ENCODE results near the gene MUC13.

GRCh38 chr3:123217865-123218510 lies 16.2 kb downstream of the SEC22A start:
- PRO-cap, 4 experiments, result no peak in any of the 4 experiments
- RAMPAGE, long total RNA, 2 experiments, result start-site peak on the plus strand in 1 of 2 experiments, at chr3:123218079-123218129 at its widest, 7 reads per replicate
- RRBS, result no CpG with 5 or more reads among the region's 1 CpG

GRCh38 chr3:123401759-123402548 lies 46.9 kb downstream of the ADCY5 start:
- PRO-cap, 4 experiments, result no peak in any of the 4 experiments
- RAMPAGE, long total RNA, 2 experiments, result no peak in any of the 2 experiments
- RRBS, result 63% methylated on average over 5 of the region's 13 CpGs

DNA sequence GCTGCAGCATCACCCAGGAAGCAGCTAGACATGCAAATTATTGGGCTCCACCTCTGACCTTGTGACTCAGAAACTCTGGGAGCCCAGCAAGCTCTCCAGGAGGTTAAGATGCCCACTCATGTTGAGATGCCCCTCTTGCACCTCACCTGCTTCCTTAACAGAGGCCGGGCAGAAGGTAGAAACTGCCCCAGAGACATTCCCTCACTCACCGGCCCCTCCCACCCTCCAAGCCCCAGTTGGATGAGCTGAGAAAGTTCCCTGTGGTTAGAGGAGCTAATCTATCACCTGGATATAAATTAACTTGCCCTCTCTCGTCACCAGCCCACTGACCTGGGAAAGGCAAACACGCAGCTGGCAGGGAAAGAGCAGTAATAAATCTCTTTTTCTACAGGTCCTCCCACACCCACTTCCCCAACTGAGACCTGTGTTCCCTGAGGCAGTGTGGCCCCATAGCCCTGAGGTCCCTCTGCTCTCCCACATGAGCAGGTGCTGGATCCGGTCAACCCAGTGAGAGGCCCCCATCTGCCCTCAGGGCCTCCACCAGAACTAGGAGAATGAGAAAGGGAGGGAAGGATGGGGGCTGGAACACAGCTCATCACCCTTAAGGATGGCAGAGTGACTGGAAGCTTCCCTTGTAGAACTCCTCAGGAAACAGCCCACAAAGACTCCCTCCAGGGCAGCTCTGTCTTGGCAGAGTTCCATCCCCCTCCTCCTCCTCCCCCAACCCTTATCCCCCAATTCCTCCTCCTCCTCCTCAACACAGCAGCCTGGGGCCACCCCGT lies 39.1 kb downstream of the ADCY5 start:
- PRO-cap, 4 experiments, result no peak in any of the 4 experiments
- RAMPAGE, long total RNA, 2 experiments, result no peak in any of the 2 experiments
- RRBS, result no CpG with 5 or more reads among the region's 6 CpGs

- PRO-cap, 4 experiments, result peak in 1 of 4 experiments; most common plus-strand start chr3:123586358 (in 1); most common minus-strand start chr3:123586341 (in 1)
- RAMPAGE, long total RNA, 2 experiments, result no peak in any of the 2 experiments
- RRBS, result no CpG with 5 or more reads among the region's 12 CpGs
Observed at GRCh38 chr3:123586241-123586714, 1.4 kb upstream of the HACD2 start.

GRCh38 chr3:123628109-123628704 lies 43.4 kb upstream of the HACD2 start:
- PRO-cap, 4 experiments, result no peak in any of the 4 experiments
- RAMPAGE, long total RNA, 2 experiments, result no peak in any of the 2 experiments
- RRBS, result no CpG with 5 or more reads among the region's 6 CpGs

GRCh38 chr3:123688006-123689038 lies 103.5 kb upstream of the HACD2 start:
- PRO-cap, 4 experiments, result peak in 1 of 4 experiments; most common plus-strand start chr3:123688623 (in 1)
- RAMPAGE, long total RNA, 2 experiments, result no peak in any of the 2 experiments
- RRBS, result no CpG with 5 or more reads among the region's 5 CpGs

- PRO-cap, 4 experiments, result no peak in any of the 4 experiments
- RAMPAGE, long total RNA, 2 experiments, result no peak in any of the 2 experiments
- RRBS, result no CpG with 5 or more reads among the region's 1 CpG
Observed at GRCh38 chr3:123749797-123750222, 134.3 kb downstream of the MYLK start.

DNA sequence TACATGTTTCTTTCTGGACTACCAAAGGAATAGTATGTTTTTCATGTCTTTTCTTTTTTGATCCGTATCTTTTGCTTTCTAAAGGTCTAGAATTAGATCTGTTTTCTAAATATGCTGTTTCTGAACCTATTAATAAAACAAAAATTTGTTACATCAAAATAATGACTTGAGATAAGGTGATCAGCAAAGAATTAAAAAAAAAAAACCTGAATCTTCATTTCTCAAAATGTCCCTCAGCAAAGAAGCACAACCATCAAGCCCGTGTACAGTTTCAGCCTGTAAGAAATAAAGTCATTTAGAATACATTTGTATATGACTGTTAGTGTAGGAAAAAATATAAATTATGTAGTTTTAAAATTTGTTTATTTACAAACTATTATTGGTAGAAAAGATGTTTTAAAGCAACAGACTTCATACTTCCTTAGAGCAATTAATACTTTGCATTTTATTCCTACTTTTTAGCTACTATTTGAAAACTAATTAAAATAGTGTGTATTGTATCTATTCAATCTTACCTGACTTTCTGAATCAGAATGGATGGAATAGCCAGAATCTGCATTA lies 5.1 kb downstream of the CCDC14 start:
- PRO-cap, 4 experiments, result no peak in any of the 4 experiments
- RAMPAGE, long total RNA, 2 experiments, result no peak in any of the 2 experiments
- RRBS, result no CpG with 5 or more reads among the region's 2 CpGs

DNA sequence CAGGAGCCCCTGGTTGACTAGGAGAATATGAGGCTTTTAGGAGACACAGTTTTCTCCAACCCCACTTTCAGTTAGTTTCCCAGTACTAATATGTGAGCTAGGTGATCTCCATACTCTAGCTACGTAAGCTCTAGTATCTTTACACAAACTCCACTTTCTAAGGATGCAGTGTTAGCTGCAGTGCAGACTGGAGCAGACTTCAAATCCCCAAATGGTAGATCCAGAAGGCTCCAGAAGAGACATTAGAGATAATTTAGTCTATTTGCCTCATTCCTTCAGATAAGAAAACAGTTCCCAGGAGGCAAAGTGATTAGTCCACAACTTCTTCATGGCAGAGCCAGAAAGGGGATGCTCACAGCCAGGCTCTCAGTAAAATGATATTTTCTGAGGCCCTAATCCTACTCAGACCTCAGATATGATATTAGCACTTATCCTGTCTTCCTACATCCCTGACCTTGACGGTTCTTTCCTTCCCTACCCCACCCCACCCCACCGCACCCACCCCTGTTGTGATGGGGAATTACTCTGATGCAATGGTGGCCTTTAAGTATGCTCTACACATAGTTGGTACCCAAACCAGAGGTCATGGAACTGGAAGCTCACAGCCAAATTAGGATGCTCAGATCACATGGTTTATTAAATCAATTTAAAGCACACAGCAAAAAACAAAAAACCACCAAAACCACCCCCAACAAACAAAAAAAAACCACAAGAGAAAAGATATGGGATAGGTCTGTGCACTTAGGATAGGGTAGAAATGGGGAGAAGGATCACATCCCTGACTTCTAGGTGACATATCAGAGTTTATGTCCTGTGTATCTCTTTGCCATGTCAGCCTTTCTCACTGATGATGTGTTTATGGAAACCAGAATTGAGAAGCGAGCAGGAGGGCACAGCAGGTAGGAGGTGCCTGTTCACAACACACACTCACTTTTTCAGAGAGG lies 33.9 kb downstream of the KALRN start:
- PRO-cap, 4 experiments, result no peak in any of the 4 experiments
- RAMPAGE, long total RNA, 2 experiments, result start-site peak on the plus strand in 1 of 2 experiments, centred at position 414 of the sequence, 8 reads per replicate
- RRBS, result no CpG with 5 or more reads among the region's 4 CpGs

DNA sequence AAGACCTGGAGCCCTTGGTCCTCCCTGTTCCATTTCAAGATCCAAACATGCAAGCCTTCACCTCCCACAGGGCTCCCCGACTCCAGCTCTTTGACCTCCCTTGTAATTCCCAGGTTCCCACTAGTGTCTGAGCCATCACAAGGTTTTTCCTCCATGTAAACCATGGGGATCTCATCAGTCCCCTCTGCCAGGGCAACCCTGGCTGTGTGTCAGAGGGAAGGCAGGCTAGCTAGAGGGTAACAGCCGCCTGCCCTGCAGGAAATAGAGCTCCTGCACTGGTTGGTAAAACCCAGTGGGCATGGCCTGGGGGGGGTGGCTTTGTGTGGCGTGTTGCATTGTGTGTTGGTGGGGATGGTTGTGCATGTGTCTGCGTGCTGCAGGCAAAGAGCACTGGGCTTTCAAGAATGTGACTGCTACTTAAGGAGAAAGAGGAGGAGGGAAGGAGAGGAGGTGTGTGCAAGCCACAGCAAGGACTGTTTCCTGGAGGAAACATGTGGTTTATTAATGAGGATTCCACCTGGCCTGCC lies 216.7 kb downstream of the KALRN start:
- PRO-cap, 4 experiments, result no peak in any of the 4 experiments
- RAMPAGE, long total RNA, 2 experiments, result no peak in any of the 2 experiments
- RRBS, result no CpG with 5 or more reads among the region's 4 CpGs

- PRO-cap, 4 experiments, result no peak in any of the 4 experiments
- RAMPAGE, long total RNA, 2 experiments, result no peak in any of the 2 experiments
- RRBS, result no CpG with 5 or more reads among the region's 1 CpG
Observed at GRCh38 chr3:124364594-124364987, 331.4 kb downstream of the KALRN start.

DNA sequence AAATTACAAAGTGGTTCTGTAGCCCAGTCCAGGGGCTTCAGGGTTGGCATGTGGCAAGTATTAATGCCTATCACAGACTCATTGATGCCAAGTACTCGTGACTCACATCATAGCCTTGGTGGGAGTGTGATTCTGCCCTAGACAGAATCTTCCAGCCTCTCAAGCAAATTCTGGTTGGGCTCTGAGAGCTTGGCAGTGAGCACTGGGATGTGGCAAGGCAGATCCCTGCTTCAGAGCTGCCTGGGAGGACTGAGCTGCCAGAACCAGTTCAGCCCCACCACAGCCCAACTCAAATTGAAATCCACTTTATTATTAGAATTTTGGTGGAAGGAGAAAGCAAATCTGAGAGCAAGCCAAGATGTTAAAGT lies 225.7 kb upstream of the UMPS start:
- PRO-cap, 4 experiments, result no peak in any of the 4 experiments
- RAMPAGE, long total RNA, 2 experiments, result no peak in any of the 2 experiments
- RRBS, result no CpG with 5 or more reads among the region's 1 CpG

DNA sequence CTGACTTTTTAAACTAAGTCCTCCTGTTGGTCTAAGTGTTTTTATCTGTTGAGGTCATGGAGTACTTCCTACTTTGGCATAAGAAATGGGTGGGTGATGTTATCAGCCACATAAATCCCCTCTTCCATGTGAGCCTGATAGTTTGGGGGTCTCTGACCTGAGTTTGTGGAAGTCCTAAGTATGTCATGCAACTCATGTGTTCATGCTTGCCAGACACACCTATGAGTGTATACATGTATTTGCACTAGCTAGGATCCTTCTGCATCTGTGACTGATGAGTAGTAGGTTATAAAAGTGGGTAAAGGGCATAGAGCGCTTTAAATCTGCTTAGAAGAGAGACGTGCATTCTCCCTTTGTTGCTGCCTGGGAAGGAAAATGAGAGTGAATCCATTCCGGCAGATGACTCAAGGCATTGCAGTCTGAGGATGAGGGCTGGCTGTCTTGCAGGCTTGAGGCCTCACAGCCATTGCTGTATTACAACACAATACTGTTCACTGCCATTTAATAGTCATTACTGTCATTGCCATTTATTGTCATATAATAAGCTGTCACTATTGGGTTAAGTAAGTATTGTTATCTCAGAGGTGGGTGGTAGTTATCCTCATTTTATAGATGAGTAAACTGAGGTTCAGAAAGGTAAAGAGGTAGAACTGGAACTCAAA lies 120.9 kb upstream of the UMPS start:
- PRO-cap, 4 experiments, result no peak in any of the 4 experiments
- RAMPAGE, long total RNA, 2 experiments, result no peak in any of the 2 experiments
- RRBS, result no CpG with 5 or more reads among the region's 3 CpGs

DNA sequence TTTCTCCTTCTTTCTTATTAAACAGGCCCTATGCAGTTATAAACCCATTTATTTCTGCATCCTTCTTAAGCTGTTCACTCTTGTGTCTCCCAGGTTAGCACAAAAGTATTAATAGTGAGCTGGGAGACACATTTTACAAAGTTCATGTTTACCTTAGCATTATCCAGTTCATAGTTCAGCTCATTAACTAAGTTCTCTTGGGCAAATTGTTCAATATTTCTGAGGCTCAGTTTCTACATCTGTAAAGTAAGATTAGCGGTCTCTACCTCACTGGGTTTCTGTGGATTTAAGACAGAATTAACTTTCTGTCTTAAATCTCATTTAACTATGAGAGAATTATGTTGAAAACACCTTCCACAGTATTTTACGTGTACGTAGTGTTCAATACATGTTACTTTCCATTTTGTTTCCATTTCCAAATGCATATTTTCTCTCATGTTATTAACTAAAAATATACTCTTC lies 31.1 kb upstream of the UMPS start:
- PRO-cap, 4 experiments, result no peak in any of the 4 experiments
- RAMPAGE, long total RNA, 2 experiments, result no peak in any of the 2 experiments
- RRBS, result no CpG with 5 or more reads among the region's 3 CpGs

GRCh38 chr3:124779682-124780185 lies 49.5 kb downstream of the UMPS start:
- PRO-cap, 4 experiments, result peak in 1 of 4 experiments; most common plus-strand start chr3:124779991 (in 1)
- RAMPAGE, long total RNA, 2 experiments, result no peak in any of the 2 experiments
- RRBS, result no CpG with 5 or more reads among the region's 10 CpGs

- PRO-cap, 4 experiments, result peak in 4 of 4 experiments; most common plus-strand start chr3:124813016 (in 3); most common minus-strand start chr3:124812894 (in 2)
- RAMPAGE, long total RNA, 2 experiments, result no peak in any of the 2 experiments
- RRBS, result 20% methylated on average over 4 of the region's 10 CpGs
Observed at GRCh38 chr3:124812644-124813268, 74.4 kb downstream of the ITGB5 start.

DNA sequence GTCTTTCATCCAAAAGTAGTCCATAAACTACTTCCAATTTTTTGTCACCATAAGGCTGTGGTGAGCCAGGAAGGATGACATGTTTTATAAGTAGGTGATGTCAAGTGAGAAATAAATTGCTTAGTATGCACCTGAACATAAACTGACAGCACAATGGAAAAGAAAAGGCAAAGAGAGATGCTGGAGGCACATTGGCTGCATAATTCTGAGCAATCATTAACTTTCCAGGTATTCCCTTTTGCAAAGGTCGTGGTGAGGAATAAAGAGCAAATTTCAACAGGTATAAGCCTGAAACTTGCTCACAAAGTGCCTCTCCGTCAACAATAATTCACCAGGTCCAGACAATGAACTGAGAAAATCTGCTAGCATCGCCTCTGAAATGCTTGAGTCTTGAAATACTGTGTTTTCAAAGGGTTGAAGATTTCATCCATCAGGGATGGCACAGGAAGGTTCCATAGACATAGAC lies 48.2 kb downstream of the ITGB5 start:
- PRO-cap, 4 experiments, result no peak in any of the 4 experiments
- RAMPAGE, long total RNA, 2 experiments, result no peak in any of the 2 experiments
- RRBS, result no CpG with 5 or more reads among the region's 3 CpGs

DNA sequence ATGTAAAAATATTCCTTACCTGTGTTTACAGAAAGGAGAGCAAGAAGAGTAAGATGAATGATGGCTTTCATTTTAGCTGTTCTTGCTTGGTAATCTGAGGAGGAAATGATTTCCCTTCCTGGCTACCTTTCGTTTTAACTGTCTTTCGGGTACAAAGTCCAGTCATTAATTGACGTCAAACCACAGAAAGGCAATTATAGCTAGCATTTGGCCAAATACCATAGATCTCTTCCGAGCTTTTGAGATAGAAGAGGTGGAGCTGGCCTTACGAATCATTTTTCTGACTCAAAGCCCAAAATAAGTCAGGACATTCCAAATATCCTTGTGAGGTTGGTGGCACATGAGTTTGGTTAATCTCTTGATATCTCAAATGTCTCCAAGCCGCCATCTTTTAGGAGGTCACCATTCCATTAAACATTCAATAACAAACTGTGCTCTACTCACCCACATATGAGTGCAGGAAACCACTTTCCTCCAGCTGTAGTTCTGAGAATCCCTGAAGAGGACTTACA lies at the start of gene MUC13:
Gene MUC13, minus strand, starts transcription at position 110 of the 512 bp plus-strand sequence.
- PRO-cap, 4 experiments, result no peak in any of the 4 experiments
- RAMPAGE, long total RNA, 2 experiments, result no peak in any of the 2 experiments
- RRBS, result no CpG with 5 or more reads among the region's 6 CpGs

DNA sequence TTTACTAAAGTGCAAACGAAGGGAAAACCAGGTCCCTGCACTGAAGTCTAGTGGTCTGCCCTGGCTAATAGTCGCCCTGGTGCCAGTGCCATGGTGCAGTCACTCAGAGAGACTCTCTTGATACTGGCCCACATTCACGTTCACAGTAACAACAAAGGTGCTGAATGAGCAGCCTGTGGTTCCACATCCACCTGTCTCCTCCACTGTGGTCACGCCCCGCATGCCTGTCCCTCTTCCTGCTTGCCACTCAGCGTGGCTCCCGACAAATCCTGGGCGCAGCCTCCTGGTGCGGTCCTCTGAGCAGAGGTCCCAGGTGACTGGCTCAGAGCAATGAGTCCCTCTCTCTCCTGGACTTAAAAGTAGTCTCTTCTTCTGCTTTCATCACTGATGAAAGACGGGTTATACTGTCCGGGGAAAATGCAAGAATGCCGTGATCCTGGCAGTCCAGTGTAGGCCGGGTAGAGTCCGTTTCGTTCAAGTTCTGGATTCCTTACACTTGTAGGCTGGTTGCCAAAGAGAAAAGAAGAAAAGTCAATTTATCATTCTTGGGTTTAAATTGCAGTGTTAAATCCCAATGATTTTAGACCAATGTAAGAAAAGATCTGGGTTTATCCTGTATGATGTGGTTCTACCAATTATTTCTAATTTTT lies 35.9 kb upstream of the MUC13 start:
- PRO-cap, 4 experiments, result no peak in any of the 4 experiments
- RAMPAGE, long total RNA, 2 experiments, result no peak in any of the 2 experiments
- RRBS, result 100% methylated on average over 1 of the region's 15 CpGs

GRCh38 chr3:125002165-125002816 lies 53.5 kb downstream of the HEG1 start:
- PRO-cap, 4 experiments, result no peak in any of the 4 experiments
- RAMPAGE, long total RNA, 2 experiments, result no peak in any of the 2 experiments
- RRBS, result no CpG with 5 or more reads among the region's 10 CpGs

All from uterus (tissue), 7 donors.